Lung (tissue), 4 donors: ENCODE results near the genes SGF29, SULT1A2, NPIPB11, SULT1A4 and SPN.

DNA sequence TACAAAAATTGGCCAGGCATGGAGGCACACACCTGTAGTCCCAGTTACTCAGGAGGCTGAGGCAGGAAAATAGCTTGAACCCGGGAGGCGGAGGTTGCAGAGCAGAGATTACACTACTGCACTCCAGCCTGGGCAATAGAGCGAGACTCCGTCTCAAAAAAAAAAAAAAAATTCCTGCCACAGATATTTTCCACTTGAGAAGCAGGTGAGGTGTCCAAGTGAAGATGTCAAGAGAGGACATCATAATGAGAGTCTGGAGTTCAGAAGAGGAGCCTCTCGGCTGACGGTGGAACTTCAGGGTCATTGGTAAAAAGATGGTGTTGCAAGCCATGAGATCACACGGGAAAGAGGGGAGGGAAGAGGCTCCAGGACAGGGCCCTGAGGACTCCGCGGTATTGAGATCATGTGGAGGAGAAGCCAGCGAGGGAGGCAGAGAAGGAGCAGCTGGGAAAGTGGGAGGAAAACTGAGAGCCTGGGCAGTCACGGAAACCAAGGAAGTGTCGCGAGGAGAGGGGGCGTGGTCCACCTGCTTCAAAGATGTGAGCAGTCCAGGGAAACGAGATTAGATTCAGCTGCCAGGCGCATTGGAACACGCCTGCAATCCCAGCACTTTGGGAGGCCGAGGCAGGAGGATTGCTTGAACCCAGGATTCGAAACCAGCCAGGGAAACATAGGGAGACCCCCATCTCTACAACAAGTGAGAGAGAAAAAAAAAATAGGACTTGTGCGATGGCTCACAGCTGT lies 27.7 kb upstream of the SBK1 start:
- PRO-cap = no peak
- RAMPAGE, long total RNA = no peak
- RRBS = no CpG with 5 or more reads among the region's 20 CpGs

DNA sequence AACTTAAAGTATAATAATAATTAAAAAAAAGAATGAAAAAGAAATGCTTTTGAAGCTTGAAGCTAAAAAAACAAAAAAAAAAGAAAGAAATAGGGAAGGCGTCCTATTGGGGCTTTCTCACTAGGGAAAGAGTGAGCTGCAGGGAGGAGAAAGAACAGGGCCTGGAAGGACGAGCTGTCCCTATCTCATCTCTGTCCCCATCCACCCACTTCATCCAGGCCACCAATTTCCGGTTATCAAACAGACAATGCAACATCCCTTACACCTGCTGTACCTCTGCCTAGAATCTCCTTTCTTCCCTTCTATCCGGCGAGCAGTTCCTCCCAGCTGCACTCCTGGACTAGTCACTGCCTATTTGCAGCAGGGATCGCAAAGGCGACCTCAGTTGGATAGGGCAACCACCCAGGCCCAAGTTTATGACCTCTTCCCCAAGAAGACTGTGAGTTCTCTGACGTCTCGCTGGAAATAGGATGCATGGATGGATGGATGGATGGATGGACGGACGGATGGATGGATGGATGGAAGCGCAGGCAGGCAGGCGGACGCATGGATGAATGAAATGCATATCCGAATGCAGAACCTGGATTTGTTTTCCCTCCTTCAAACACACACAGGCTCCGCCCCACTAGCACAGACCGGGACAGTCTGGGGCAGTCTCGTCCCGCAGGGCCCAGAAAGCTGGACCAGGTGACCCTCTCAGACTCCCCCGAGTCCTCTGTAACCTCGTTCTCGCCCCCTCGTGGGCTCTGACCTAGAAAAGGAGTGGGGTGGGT lies 646 bp upstream of the SBK1 start:
- PRO-cap = no peak
- RAMPAGE, long total RNA = no peak
- RRBS = 13% methylated on average over 1 of the region's 23 CpGs

DNA sequence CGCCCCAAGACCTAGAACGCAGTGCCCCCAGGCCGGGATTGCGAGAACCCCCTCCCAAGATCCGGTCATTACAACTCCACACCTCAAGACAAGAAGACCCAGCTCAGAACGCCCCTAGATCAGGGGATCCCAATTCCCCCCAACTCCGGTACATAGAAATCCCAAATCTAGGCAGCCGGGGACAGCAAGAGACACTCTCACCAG lies 497 bp downstream of the SBK1 start:
- PRO-cap = no peak
- RAMPAGE, long total RNA = no peak
- RRBS = 4% methylated on average over 3 of the region's 8 CpGs

- PRO-cap = bidirectional peak, plus-strand start at chr16:28553950, minus-strand start at chr16:28553988; bidirectional peak, plus-strand start at chr16:28554341, minus-strand start at chr16:28554190
- RAMPAGE, long total RNA = start-site peak on the plus strand at chr16:28553919-28553972, 315 and 199 reads in 2 replicates
- RRBS = 2% methylated on average over 17 of the region's 98 CpGs
Measured at GRCh38 chr16:28553473-28554651, at the start of gene SGF29. Gene SGF29, plus strand, starts transcription at chr16:28553920.

DNA sequence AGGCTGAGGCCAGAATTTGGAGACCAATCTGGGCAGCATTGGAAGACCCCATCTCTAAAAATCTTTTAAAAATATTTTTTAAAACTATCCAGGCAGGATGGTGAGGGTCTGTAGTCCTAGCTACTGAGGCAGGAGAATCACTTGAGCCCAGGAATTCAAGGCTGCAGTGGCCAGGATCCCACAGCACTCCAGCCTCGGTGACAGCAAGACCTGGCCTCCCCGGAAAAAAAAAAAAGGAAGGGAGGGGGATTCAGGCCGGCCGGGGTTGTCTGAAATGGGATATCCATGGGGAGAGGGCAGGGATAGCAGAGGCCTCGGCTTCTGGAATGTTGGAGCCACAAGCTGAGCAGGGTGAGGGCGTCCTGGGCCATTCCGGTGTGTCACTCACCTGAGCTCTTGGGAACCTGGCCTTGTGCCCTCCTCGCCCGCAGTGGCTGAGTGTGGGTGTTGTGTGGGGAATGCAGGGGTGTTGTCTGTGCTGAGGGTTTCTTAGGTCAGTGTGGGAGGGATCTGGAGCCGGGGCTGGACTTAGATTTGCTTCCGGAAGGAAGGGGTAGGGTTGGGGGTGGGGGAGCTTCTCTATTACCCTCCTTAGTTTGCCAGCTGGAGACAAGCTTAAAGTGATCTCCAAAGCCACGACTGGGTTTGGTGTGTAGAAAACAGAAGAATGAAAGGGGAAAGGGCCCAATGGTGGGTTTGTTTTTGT lies at the start of gene SULT1A2:
SULT1A2 (minus strand) TSS at position 442 of the 706 bp plus-strand sequence.
- PRO-cap = no peak
- RAMPAGE, long total RNA = no peak
- RRBS = 7% methylated on average over 3 of the region's 12 CpGs

GRCh38 chr16:28609083-28609539 lies 733 bp downstream of the SULT1A1 start:
- PRO-cap = no peak
- RAMPAGE, long total RNA = no peak
- RRBS = no CpG with 5 or more reads among the region's 5 CpGs

DNA sequence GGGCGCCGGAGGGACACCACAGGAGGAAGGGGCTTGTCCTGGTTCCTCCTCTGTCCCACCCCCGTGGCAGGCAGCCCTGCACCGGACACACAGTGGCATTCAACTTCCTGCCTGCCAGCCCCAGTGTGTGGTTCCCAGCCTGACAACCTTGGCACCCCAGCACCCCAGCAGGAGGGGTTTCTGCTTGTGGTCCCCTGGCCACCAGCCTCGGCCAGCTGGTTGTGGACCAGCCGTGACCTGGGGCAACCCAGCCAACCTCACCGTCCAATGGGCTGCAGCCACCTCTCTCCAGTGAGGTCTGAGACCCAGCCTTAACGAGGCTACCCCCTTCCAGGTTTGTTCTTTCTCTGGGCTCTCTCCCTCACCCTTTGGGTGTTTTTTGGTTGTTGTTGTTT lies 22.8 kb upstream of the EIF3C start:
- PRO-cap = no peak
- RAMPAGE, long total RNA = no peak
- RRBS = no CpG with 5 or more reads among the region's 8 CpGs

GRCh38 chr16:28833871-28835043 lies 11.5 kb downstream of the ATXN2L start:
- PRO-cap = no peak
- RAMPAGE, long total RNA = no peak
- RRBS = no CpG with 5 or more reads among the region's 29 CpGs

DNA sequence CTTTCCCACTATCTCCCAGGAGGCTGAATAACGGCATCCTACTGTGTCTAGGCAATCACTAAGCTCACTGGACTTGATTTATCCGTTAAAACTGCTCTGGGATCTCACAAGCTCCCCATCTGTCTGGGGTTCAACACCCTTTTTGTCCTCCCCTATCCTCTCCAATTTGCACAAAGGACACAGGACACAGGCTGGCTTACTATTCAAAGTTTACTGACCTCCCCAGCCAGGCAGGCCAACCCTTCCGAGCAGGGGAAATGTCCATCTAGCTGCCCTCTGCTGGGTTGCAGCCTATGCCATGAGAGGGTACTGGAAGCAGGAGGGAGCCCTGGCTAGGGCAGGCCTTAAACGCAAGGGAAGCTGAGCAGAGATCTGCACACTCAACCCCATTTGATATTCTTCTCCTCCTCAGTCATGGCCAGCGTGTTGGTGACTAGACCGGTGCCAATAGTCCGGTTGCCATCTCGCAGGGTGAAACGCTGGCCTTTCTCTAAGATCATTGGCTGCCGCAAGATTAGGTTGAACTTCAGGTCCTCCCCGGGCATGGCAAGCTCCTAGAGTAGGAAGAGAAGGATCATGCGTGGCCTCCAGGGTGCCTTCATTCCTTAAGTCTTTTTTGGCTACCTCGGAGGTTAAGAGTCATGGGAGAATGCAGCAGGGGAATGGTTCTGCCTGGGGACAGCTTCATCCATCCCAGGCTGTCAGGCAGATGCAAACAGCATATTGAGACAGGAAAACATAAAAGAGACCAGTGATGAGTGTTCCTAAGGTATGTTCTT lies 3.4 kb downstream of the TUFM start:
- PRO-cap = no peak
- RAMPAGE, long total RNA = no peak
- RRBS = 94% methylated on average over 3 of the region's 13 CpGs

DNA sequence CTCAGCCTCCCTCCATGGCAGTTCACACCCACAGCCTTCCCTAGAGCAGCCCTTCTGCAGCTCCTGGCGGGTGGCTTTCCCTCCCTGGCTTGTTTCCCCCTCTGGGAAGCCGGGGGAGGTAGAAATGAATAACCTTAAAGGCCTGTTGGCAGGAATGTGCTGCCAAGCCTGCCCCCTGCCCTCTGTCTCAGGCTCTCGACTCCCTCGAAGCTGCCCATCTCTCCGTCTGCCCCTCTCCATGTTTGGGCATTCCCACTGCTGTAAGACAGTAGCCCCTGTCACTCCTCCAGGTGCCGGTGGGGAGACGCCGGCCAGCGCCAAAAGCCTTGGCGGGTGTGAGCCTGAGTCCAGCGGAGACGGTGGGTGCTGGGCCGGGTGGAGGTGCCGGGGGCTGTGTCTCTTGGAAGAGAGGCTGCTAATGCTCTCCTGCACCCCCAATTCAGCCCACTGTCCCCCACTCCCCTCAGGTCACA lies 2.1 kb upstream of the ATP2A1 start:
- PRO-cap = no peak
- RAMPAGE, long total RNA = no peak
- RRBS = 71% methylated on average over 3 of the region's 14 CpGs

GRCh38 chr16:29155435-29155774 lies 170.6 kb downstream of the LAT start:
- PRO-cap = no peak
- RAMPAGE, long total RNA = no peak
- RRBS = no CpG with 5 or more reads among the region's 11 CpGs

DNA sequence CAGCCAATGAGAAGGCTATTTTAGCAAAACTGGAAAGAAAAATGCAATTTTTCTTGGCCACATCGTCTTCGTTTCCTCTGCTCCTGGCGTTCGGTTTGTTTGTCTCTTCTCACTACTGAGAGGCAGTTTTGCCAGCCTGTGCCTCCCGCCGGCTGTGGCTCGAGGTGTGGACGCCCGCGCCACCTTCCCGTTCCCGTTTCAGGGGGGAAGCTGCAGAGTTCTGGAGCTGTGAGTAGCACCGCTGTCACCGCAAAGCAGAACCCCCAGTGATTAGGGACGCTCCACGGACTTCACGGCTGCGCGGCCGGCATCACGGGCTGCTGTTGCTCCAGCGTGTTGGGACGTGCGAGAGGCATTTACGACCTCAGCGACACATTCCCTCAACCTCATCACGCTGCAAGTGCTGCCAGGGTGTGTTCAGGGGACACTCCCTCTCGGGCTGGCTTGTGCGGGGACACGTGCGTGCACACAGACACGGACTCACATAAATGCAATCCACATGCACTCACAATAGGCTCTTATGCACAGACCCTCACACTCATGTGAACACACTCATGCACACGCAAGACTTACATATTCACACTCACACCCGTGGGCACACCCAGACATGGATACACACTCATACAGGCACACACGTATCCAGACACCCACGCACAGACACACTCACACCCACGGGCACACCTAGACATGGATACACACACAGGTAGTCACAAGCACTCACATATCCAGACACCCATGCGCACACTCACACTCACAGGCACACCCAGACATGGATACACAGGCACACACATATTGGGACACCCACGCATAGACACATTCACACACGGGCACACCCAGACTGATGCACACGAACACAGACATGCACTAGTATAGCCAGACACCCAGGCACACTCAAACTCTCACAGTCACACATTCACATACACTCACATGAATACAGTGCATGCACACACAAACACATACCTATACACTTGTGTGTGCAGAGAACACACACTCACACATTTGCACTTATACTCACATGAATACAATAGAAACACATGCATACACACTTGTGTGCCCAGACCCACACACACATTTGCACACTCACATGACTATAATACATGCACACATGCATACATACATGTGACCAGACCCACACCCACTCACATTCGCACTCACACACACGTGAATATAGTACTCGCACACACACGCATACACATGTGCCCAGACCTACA lies 187.6 kb downstream of the NPIPB11 start:
- PRO-cap = no peak
- RAMPAGE, long total RNA = no peak
- RRBS = no CpG with 5 or more reads among the region's 45 CpGs

- PRO-cap = no peak
- RAMPAGE, long total RNA = no peak
- RRBS = no CpG with 5 or more reads among the region's 22 CpGs
Measured at GRCh38 chr16:29248185-29248997, 158.1 kb downstream of the NPIPB11 start.

GRCh38 chr16:29406626-29406995 lies at the start of gene NPIPB11:
Gene NPIPB11, minus strand, starts transcription at chr16:29406711.
- PRO-cap = no peak
- RAMPAGE, long total RNA = no peak
- RRBS = no CpG with 5 or more reads among the region's 4 CpGs

DNA sequence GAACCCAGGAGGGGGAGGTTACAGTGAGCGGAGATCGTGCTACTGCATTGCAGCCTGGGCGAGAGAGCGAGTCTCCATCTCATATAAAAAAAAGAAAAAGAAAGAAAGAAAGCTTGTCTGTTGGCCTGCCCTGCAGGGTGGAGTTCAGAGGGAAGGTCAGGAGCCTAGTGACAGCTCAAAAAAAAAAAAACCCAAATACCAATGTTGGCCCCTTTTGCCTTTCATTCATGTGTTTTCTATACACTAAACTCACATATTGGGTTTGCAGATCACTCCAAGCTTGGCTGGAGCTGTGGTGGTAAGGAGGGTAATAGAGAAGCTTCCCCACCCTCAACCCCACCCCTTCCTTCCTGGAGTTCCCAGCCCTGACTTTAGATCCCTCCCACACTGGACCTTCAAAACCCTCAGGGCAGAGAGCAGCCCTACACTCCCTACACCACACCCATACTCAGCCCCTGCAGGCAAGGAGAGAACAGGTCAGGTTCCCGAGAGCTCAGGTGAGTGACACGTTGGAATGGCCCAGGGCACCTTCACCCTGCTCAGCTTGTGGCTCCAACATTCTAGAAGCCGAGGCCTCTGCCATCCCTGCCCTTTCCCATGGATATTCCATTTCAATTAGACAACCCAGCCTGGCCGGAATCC lies at the start of gene SULT1A4:
SULT1A4 (plus strand) TSS at position 425 of the 642 bp plus-strand sequence.
- PRO-cap = no peak
- RAMPAGE, long total RNA = no peak
- RRBS = no CpG with 5 or more reads among the region's 8 CpGs

- PRO-cap = no peak
- RAMPAGE, long total RNA = no peak
- RRBS = no CpG with 5 or more reads among the region's 16 CpGs
Measured at GRCh38 chr16:29607527-29608162, 55.4 kb upstream of the SPN start.

GRCh38 chr16:29613239-29614341 lies 49.5 kb upstream of the SPN start:
- PRO-cap = unidirectional peak, minus-strand start at chr16:29613725
- RAMPAGE, long total RNA = no peak
- RRBS = 0% methylated on average over 5 of the region's 118 CpGs

GRCh38 chr16:29645542-29646204 lies 17.4 kb upstream of the SPN start:
- PRO-cap = no peak
- RAMPAGE, long total RNA = no peak
- RRBS = no CpG with 5 or more reads among the region's 7 CpGs

DNA sequence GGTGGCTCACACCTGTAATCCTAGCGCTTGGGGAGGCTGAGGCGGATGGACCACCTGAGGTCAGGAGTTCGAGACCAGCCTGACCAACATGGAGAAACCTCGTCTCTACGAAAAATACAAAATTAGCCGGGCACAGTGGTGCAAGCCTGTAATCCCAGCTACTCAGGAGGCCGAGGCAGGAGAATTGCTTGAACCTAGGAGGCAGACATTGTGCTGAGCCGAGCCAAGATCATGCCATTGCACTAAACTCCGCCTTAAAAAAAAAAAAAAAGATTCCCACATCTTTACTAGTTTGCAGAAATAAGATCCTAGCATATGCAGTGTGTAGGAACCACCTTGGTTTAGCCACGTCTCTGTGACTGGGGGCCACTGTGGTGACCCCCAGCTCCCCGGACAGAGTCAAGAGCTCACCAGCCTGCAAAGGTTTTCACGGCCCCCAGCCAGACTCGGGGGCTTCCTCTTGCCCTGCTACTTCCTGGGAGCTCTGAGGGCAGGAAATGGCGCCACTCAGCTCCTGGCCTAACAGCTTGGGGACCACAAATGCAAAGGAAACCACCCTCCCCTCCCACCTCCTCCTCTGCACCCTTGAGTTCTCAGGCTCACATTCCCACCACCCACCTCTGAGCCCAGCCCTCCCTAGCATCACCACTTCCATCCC lies 556 bp upstream of the SPN start:
- PRO-cap = no peak
- RAMPAGE, long total RNA = no peak
- RRBS = no CpG with 5 or more reads among the region's 14 CpGs

DNA sequence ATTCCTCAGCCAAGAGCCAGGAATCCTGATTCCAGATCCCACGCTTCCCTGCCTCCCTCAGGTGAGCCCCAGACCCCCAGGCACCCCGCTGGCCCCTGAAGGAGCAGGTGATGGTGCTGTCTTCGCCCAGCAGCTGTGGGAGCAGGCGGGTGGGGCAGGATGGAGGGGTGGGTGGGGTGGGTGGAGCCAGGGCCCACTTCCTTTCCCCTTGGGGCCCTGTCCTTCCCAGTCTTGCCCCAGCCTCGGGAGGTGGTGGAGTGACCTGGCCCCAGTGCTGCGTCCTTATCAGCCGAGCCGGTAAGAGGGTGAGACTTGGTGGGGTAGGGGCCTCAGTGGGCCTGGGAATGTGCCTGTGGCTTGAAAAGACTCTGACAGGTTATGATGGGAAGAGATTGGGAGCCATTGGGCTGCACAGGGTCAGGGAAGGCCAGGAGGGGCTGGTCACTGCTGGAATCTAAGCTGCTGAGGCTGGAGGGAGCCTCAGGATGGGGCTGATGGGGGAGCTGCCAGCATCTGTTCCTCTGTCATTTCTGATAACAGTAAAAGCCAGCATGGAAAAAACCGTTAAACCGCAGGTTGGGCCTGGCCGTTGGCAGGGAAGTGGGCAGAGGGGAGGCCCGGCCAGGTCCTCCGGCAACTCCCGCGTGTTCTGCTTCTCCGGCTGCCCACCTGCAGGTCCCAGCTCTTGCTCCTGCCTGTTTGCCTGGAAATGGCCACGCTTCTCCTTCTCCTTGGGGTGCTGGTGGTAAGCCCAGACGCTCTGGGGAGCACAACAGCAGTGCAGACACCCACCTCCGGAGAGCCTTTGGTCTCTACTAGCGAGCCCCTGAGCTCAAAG lies at the start of gene SPN:
SPN (plus strand) TSS at position 228 of the 838 bp plus-strand sequence.
- PRO-cap = unidirectional peak, plus-strand start at position 228 of the sequence
- RAMPAGE, long total RNA = no peak
- RRBS = no CpG with 5 or more reads among the region's 20 CpGs